ENCODE data around the genes MCL1, SETDB1 and ZNF687.

GRCh38 chr1:150578822-150579123 lies 637 bp downstream of the MCL1 start:
- PRO-cap = no peak

- PRO-cap = bidirectional peak, plus-strand start at chr1:150579855, minus-strand start at chr1:150579610
These were observed at the start of gene MCL1 for GRCh38 chr1:150579463-150579723. TSS of gene MCL1 (minus strand) at chr1:150579610.

DNA sequence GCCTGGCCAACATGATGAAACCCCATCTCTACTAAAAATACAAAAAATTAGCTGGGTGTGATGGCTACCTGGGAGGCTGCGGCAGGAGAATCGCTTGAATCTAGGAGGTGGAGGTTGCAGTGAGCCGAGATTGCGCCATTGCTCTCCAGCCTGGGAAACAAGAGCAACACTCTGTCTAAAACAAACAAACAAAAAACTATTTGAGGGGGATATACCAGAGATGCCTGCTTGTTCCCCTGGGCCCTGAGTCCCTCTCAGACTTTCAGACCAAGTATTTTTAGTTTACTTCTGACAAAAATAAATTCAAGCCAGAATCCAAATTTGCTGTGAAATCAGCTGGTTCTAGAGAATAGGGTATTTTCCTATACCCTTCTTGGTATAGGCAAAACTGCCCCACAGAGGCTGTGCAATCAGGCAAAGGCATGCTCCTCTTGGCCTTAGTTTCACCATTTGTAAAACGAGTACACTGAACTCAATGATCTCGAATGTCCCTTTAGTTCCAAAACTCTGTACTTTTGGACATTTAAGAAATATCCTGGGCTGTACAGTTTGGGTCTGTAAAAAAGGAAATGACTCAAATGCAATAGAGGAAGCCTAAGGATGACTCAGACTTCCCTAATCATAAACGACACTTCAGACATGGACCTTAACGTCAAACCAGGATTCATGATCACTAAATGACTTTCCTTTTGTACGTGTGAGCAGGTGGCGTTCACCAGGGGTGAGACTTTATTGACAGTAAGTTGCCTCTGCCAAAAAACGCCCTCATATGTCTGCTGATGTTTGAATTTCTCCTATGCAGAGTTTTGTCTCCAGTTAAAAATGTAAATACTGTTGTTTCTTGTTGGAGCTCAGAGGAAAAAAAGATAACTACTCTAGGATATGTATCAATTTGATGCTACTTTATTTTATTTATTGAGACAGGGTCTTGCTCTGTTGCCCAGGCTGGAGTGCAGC lies 16.1 kb downstream of the ENSA start:
- PRO-cap = no peak

DNA sequence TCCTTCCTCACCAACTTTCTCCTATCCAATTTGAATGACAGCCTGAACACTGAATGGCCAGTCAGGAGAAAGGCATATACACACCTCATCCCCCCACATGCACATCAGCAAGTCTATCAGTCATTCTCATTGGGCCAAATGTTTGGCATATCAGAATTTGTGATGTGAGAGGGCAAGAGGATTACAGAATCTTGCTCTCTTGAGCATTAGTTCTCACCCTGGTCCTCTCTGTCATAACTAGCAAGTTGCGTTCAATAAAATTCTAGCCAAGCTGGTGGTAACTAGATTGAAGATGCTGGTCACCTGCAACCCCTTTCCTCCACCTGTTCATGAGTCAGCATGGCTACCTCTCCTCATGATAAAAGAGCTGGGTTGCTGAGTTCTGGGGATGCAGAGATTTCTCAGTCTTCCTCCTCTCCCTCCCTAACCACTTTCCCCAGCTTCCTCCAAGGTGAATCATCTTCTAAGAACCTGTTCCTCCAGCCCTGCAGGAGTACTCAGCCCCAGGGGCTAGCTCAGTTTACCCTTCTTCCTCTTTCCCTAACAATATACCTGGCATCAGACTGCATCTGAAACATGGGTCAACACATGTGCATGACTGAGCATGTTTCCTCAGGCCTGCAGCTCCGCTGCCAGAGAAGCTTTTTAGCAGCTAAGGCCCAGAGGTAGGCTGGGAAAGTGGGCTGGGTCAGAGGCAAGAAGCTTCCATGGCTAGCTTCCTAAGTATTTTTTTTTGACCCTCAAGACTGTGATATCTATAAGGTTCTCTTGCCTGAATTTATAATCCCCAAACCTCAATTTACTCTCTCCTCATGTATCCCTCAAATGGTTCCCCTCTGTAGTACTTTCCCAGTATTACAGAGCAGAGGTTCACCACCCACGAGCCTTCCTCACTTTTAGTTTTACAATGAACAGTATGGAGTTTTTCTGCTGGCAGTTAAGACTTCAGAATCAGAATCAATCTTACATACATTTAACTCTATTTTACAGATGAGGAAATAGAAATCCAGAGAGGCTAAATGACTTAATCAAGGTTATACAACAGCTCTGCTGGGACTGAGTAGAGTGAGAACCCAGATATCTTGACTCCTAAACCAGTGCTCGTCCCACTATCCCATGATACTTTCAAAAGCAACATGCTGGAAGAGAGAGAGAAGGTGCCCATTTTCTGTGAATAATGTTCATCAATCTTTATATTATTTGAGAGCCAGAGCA lies 5.2 kb downstream of the ENSA start:
- PRO-cap = no peak

DNA sequence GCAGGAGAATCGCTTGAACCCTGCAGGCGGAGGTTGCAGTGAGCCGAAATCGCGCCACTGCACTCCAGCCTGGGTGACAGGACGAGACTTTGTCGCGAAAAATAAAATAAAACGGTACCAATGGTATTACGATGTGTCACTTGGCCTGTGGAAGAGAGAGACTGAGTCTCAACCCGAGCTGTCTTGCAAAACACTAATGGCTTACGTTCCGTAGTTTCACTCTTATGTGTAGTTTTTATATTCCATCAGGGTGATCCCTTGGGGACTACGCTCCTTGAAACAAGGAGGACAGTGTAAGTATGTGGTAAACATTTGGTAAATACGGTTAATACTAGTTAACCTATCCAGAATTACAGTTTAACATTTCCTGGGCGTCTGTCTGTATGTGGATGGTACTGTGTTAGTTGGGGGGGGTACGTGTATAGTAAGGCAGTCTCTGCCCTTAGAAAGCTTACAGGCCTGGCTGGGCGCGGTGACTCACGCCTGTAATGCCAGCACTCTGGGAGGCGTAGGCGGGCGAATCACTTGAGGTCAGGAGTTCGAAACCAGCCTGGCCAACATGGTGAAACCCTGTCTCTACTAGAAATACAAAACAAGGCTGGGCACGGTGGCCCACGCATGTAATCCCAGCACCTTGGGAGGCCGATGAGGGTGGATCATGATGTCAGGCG lies 933 bp upstream of the ENSA start:
- PRO-cap = no peak

DNA sequence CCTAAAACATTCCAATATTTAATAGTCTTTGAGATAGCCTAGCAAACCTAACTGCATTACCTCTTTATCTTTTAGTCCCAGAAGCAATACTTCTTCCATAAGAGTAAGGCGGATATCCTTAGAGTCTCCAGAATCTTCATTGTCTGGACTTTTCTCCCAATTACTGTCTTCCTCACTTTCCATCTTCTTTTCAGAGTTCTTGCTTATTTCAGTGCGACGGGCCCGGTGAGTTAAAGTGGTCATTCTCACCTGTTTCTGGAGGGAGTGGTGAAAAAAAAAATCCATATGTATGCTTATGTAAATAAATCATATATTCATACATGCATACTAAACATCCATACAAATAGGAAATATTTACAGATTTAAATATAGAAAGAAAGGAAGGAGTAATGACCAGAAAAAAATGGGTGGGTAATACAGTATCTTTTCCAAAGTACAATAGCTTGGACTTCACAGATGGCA lies 2.3 kb downstream of the GOLPH3L start:
- PRO-cap = no peak

GRCh38 chr1:150926057-150926853 lies at the start of gene SETDB1:
TSS of gene SETDB1 (plus strand) at chr1:150926363.
- PRO-cap = bidirectional peak, plus-strand start at chr1:150926363, minus-strand start at chr1:150926119; bidirectional peak, plus-strand start at chr1:150926683, minus-strand start at chr1:150926627

- PRO-cap = no peak
These were observed 7.7 kb downstream of the MINDY1 start for GRCh38 chr1:150998779-150999678.

- PRO-cap = no peak
These were observed 6.3 kb downstream of the MINDY1 start for GRCh38 chr1:151000258-151000938.

DNA sequence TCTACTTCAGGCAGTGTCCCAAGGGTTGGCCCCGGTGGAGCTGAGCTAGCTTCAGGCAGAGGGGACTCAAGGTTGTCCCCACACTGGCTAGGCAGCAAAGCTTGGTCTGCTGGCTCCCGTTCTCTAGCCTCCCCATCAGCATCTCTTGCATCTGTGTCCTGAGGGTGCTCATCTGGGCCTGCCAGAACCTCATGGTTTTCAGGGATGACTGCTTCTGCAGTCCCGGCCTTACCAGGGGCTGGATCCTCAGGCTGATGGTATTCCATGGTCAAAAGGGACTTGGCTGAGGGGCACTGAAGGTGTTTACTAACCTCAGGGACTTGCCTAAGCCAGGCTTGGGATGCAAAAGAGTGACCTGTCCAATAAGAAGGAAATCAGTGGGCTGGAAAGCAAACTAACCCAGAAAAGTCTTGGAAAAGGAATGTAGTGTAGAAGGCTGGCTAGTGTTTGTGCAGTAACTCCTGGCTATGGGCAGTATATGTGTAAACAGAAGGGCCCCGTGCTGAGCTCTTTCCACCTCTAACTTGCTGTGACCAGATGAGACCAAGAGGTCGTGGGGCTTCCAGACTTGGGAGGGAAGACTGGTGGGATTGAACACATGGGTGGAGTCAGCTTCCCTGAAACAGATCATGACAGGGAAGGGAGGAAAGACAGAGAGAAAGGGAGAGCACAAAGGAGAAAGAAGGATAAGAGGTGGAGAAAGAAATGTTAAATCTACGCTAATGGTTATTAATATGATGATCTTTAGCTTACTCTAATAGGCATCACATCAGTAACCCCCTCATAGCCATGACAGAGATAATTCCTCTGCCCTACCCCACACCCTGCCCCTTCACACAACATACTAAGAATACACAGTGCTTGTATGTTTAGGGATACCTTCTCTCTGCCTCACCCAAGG lies 4.1 kb downstream of the MINDY1 start:
- PRO-cap = no peak

DNA sequence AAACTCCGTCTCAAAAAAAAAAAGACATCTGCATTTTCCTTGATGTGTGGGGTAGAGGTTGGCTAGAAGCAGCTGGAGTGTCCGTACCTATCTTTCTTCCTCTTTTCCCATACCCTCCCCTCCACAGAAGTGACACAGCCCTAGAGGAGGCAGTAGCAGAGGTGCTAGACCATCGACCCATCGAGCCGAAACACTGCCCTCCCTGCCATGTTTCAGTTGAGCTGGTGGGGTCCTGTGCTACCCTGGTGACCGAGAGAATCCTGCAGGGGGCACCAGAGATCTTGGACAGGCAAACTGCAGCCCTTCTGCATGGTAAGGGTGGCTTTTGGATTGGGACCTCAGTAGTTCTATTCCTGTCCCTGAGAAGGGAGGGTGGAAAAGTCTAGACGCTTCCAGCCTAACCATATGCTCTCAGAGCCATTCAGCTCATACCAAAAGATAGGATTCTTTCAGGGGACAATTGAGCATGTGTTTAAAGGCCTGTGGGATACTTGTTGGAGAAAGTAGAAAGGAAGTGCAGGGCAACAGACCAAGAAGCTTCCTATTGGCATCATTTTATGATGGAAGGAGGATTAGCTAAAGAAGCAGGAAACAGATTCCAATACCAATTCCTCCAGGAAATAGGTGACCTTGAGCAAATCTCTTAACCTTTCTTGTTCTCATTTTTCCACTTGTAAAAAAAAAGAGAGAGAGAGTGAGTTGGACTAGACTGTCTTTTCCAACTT lies 11.7 kb upstream of the BNIPL start:
- PRO-cap = no peak

DNA sequence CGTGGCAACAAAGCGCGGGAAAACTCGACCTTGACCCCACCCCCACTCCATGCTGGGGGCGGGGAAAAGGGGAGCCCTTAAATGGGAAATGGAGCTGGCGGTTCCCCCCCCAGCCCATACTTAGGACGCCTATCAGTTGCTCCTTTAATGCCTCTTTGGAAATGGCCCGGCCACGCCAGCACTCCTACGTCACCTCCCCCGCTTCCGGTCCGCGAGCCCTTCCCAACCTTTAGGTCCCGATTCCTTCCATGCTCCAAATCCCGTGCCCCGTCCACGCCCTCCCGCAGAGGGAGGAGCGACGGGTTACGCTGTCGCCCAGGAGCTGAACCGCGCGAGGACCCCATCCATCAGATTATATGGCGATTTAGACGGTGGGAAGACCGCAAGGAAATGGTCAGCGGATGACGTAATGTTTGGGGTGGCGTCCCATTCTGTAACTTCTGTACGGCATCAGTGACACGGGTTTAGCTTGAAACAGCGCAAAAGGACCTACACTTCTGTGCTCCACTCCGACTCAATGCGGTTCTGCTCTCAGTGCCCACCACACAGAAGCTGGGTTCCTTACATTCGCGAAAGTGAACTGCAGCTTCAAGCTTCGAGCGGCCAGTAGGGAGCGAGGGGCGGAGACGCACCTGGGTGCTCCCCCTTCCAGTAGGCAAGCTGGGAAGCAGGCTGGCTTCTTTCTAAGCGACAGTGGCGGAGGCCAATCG lies 628 bp upstream of the ZNF687 start:
- PRO-cap = bidirectional peak, plus-strand start at position 147 of the sequence, minus-strand start outside the sequence; bidirectional peak, plus-strand start at position 450 of the sequence, minus-strand start at position 358 of the sequence; bidirectional peak, plus-strand start outside the sequence, minus-strand start at position 519 of the sequence

DNA sequence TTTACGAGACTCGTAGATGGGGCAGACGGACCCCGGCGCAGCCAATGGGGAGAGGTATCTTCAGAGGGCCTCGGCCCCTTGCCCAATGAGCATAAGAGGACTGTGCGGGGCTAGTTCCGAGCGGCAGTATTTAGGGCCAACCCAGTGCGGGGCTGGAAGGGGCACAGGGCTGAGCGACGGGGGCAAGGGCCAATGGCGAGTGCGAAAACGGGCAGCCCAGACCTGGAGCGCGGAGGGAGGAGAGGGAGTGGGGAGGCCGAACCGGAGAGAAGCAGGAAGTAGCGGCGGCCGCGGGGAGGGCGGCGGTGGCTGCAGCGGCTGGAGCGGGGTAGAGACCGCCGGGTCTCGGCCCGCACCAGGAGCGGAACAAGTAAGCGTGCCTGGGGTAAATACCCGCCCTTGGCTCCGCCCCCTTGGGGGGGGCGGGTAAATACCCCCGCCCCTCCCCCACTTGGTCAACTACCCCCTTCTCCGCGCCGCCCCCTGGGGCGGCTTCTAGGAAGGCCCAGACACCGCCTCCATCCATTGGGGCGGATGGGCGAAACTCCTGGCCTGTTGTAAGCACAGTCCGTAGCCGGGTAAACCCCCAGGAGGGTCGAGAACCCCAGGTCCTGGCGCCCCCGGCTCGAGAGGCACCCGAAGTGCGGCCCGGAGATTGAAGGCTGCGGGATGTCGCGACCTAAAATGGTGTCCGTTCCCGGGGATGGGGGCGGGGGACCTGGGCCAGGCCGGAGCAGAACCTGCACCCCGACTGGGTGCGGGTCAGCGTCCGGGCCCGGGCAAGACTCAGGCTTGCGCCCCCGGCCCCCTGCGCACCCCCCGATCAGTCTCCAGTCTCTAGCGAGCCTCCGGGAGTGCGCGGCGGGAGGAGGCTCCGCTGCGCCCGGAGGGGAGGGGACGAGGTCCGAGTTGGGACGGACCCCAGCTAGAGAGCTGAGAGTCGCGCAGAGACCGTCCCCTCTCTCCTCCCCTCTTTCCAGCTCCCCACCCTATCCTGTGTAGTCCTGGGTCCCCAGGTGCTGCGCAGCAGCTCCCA lies at the start of gene ZNF687:
ZNF687 (plus strand) TSS at position 274 of the 1,036 bp plus-strand sequence.
- PRO-cap = bidirectional peak, plus-strand start at position 274 of the sequence, minus-strand start outside the sequence; bidirectional peak, plus-strand start at position 564 of the sequence, minus-strand start at position 363 of the sequence; bidirectional peak, plus-strand start at position 833 of the sequence, minus-strand start at position 839 of the sequence

DNA sequence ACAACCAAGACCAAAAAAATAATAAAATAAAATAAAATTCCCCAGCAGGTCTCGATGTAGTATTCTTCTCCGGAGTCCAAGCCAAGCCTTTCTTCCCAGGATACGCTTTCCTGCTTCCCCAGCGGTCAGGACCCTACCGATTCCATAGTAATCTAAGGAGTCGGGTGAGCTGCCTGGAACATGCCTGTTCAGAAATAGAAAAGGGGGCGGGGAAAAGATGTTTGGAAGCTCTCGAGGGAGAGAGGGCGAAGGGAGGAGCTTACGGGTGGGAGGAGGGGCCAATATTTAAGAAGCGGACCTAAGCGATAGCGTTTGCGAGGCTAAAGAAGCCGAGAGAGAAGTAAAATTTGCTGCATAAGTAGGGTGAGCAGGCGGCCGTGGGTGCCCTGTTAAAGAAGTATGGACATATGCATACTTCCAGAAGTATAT lies 302 bp upstream of the PI4KB start:
- PRO-cap = bidirectional peak, plus-strand start at position 353 of the sequence, minus-strand start at position 154 of the sequence

DNA sequence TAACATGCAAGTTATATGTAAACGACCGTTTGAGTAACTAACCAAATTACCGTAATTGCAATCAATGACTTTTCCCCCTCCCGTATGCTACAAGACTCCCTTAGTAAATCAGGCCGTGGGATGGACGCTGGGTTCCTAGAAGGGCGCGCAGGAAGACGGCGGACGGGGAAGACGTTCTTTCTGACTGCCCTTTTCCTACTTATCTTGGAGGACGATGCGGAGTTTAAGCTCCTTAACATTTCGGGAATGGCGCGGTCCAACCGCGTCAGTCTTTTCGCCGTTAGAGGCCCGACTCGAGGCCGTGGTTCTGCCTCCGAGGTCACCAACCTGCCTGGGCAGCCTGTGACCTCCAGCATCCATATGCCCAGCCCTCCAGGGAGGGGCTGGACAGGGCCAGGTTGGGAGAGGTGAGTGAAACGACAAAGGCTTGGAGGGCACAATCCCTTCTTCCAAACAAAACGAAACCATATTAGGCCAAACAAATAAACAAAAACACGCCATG lies 768 bp upstream of the PI4KB start:
- PRO-cap = no peak

GRCh38 chr1:151342352-151342970 lies 4.6 kb downstream of the RFX5 start:
- PRO-cap = no peak

GRCh38 chr1:151408148-151409010 lies 9.0 kb downstream of the PSMB4 start:
- PRO-cap = no peak

- PRO-cap = no peak
These were observed 11.3 kb upstream of the CGN start for GRCh38 chr1:151499879-151500387.

DNA sequence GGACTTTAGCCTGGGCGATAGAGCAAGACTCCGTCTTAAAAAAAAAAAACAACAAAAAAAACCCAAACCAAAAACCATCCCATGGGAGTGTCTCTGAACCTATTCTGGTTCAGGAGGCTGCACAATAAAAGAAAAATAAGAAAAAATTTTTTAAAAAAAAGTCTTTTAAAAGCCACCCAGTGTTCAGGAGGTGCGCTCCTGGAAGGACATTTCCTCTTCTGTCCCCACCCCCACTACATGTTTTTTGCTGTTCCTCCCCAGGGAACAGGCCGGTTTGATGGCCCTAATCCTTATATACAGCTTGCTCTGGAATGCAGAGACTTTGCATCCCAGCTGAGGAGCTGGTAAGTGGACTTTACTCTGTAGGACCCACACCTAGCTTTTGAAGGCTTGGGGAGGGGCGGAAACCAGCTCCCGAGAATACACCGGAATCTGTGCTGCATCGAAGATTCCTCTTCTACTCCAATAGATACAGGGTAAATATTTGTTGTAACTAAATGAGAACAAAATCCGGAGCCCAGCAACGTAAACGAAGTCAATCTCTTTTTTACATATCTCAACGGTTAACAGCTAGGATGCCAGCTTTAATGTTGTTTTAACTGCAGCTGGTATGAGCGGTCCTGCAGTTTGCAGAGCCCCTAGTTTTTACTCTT lies 1.2 kb upstream of the CGN start:
- PRO-cap = no peak

DNA sequence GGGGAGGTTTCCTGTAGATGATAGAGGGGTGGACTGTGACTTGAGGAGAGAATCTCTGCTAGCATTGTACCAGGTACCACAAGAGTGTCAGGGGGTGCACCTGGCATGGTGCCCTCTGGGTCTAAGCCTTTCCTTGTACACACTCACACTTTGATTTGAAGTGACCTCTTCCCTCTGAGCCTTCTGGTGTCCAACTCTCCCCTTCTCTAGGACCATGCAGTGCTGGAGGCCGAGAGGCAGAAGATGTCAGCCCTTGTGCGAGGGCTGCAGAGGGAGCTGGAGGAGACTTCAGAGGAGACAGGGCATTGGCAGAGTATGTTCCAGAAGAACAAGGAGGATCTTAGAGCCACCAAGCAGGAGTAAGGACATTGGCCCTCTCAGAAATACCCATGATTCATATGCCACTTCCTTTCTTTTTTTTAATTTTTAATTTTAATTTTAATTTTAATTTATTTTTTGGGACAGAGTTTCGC lies 14.3 kb downstream of the CGN start:
- PRO-cap = no peak

Measured in SUDHL5 (cell line).